Esophagus squamous epithelium (tissue), 4 donors: Measurements from ENCODE around the gene RALGAPB.

DNA sequence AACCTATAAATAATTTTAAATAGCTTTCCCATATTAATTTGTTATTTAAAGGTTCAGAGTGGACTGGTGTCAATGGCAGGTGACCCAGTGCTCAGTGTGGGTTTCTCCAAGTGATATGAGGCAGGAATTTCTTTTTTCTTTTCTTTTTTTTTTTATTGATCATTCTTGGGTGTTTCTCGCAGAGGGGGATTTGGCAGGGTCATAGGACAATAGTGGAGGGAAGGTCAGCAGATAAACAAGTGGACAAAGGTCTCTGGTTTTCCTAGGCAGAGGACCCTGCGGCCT lies 23.6 kb downstream of the CTNNBL1 start:
- PRO-cap = no peak
- RAMPAGE, long total RNA, 4 experiments = no peak in any of the 4 experiments

DNA sequence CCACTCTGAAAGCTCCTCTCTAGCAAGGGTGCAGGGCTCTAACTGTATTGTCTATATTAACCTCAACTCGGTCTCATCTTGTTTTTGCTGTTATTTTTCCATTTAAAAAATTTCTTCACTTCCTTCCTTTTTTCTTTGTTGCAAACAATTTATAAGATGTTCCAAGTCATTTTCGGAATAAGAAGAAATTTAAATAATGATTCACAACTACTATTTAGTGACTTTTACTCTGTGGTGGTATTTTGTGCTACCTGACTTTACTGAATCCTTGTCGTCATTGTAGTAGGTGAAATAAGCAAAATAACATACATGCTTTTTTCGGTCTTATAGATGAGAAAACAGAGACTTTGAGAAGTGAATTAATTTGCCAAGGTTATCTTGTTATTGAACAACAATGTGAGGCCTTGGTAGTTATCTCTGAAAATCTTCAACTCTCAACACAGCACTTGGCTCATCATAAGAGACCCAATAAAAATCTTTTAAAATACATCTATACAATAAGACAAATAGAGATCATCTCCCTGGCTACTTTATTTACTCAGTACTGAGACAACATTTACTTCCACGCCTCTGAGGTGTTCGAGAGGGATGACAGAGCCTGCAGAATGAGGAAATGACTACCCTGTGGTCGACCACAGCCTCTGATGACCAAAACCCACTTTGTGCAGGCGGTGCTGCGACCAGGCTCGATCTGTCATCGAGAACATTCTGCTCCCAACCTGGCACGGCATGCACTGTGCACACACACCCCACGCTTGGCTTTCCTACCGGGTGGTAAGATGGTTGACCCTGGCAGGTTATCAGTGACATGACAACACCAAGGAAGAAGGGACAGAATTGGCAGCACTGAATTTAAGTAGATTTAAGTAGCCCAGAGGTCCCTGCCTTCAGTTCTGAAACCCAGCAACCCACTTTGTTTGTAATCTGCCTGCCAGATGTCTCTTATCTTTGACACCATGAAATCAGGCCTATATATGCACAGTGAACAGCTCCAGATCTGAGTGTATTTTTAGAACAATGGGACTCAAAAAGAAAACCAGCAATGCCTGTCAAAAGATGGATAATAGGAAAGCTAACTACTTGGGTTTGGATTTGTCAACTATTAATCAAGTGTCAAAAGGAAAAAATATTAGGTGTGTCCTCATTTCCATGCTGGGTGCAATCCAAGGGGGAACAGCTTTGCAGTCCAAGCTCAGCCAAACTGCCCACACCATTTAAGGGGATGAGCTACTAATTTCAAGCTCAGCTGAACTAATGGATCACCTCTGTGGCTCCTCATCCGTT lies 42.7 kb downstream of the TTI1 start:
- PRO-cap = no peak
- RAMPAGE, long total RNA, 4 experiments = no peak in any of the 4 experiments

DNA sequence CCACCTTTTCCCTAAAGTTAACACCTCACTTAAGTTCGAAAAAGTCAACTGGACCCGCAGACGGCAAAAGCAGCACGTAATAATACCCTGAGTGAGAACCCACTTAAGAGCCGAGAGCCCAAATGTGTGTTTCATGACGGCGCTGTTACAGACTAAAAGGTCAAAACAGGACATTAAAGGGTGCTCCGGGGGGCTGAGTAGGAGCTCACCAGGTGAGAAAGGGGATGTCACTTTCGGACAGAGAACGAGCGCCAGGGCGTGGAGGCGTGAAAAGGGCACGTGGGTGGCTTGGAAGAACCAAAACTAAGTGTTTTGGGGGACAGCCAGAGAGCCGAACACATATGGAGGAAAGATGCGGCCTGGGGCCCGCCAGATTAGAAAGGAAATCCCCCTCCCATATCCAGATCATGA lies 345 bp downstream of the TTI1 start:
- PRO-cap = no peak
- RAMPAGE, long total RNA, 4 experiments = no peak in any of the 4 experiments

DNA sequence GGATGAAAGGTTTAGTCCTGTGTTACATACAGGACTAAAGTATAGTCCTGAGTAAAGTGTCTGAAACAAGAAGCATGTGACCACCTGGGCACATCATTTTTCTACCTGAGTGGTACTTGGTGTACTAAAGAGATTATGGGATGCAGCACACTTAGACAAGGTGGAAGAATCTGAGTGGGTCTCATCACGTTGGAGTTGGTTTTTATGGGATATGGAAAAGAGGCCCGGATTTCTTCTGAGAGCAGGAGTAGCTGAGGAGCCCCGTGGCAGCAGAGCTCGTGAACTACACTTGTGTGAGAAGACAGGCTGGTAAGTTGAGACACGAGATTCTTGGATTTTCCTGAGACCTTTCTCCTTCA lies 51.8 kb downstream of the RPRD1B start:
- PRO-cap = no peak
- RAMPAGE, long total RNA, 4 experiments = no peak in any of the 4 experiments

DNA sequence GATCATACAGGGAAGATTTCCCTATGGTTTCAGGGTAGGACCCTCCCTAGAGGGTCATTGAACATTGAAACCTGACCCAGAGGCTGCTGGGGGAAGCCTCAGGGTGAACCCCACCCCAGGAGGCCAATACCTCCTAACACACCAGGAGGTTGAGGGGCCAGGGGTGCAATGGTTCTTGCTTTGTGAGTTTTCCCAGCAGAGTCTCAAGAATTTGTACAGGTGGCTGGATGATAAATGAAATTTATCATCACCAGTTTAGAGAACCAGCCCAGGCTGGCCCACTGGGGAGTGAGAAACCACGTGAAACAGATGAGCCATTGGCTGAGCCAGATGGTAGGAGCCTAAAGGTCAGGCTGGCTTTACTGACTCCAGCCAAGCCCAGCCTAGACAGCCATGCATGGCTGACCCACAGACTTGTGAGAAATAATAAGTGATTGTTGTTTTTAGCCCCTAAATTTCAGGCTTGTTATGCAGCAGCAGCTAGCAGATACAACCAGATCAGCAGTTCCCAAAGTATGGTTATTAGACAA lies 15.1 kb downstream of the TGM2 start:
- PRO-cap = no peak
- RAMPAGE, long total RNA, 4 experiments = no peak in any of the 4 experiments

- PRO-cap = no peak
- RAMPAGE, long total RNA, 4 experiments = no peak in any of the 4 experiments
Measured at GRCh38 chr20:38162619-38163363, 2.3 kb downstream of the TGM2 start.

GRCh38 chr20:38345779-38346213 lies 486 bp upstream of the LBP start:
- PRO-cap = no peak
- RAMPAGE, long total RNA, 4 experiments = no peak in any of the 4 experiments

DNA sequence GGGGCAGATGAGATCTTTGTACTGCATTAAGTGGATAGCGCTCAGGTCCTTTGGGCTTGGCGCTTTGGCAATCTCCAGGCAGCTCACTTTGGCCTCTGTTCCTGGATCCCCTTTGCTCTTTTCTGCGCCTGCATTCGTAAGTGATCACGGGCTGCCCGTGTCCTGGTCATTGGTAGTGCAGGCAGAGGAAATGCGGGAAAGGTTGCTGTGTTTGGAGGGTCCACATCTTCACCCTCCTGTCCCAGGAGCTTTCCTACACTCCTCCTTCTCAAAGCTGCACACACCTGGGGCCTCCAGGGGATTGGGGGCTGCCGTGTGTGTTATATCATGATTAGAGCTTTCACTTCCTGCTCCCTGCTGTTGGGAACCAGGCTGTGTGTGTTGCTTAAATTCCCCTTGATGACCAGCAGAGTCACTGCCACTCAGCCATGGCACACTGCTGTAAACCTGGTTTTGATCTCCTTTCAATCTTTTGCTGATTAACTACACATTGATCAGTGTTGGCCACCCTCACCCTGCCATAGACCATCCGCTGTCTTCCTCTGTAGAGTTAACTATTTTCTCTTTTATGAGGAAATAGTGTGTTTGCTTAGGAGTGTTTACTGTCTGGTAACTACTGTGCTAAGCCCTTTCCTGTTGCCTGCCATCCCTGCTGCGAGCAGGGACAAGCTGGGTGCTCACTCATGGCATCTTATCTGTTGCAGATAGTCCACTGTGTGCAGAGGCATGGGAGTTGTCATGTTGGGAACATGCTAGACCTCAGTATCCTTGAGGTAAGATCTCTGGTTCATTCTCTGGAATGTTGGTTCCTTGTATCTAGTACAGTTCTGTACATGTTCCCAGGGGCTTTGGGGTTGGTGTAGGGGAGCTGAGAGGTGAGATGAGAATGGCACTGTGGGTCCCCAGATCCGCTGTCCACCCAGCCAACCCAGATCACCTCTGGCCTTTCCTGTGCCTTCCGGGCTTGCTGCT lies 24.4 kb upstream of the RALGAPB start:
- PRO-cap = no peak
- RAMPAGE, long total RNA, 4 experiments = no peak in any of the 4 experiments

GRCh38 chr20:38472329-38473679 lies at the start of gene RALGAPB:
Gene RALGAPB, plus strand, starts transcription at chr20:38472843.
- PRO-cap = bidirectional peak, plus-strand start at chr20:38472862, minus-strand start at chr20:38472648
- RAMPAGE, long total RNA, 4 experiments = start-site peak on the plus strand in 1 of 4 experiments, at chr20:38472825-38472867 at its widest, 31 reads per replicate

DNA sequence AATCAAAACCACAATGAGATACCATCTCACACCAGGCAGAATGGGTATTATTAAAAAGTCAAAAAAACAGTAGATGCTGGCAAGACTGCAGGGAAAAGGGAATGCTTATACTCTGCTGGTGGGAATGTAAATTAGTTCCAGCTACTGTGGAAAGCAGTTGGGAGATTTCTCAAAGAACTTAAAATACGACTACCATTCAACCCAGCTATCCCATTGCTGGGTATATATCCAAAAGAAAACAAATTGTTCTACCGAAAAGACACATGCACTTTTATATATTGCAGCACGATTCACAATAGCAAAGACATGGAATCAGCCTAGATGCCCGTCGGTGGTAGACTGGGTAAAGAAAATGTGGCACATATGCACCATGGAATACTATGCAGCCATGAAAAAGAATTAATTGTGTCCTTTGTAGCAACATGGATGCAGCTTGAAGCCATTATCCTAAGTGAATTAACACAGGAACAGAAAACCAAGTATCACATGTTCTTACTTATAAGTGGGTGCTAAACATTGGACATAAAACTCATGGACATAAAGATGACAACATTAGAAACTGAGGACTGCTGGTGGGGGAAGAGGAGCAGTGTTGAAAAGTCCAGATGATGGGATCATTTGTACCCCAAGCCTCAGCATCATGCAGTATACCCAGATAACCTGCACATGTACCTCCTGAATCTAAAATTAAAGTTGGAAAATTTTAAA lies 32.4 kb downstream of the RALGAPB start:
- PRO-cap = no peak
- RAMPAGE, long total RNA, 4 experiments = no peak in any of the 4 experiments

GRCh38 chr20:38599421-38599996 lies 18.5 kb downstream of the ADIG start:
- PRO-cap = no peak
- RAMPAGE, long total RNA, 4 experiments = no peak in any of the 4 experiments

DNA sequence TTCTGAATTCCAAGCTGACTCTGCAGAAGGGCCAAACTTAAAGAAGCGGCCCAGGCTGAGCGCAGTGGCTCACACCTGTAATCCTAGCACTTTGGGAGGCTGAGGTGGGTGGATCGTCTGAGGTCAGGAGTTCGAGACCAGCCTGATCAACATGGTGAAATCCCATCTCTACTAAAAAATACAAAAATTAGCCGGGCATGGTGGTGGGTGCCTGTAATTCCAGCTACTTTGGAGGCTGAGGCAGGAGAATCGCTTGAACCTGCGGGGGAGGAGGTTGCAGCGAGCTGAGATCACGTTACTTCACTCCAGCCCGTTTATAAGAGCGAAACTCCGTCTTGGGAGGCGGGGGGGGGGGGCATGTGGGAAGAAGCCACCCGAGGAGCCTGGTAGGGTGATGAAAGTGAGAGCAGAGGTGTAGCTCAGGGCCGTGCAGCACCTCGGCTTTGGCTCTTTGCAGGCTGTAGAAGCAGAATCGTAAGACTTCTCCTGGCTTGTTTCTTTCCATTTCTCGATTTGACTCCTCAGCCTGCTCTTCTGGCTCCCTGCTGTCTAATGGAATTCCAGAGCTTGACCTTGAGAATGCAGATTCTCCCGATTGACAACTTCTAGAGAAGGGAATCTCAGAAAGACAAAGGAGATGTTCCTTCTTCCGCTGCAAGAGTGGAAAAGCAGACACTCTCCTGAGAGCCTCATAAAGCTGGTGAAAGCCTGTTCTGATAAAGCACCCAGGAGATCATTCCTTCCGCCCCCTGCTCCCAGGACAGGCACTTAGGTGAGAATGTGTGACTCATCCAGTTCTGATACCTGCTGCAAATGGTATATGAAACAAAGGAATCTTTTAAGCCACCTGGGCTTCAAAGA lies 26.1 kb upstream of the PPP1R16B start:
- PRO-cap = no peak
- RAMPAGE, long total RNA, 4 experiments = no peak in any of the 4 experiments

- PRO-cap = no peak
- RAMPAGE, long total RNA, 4 experiments = no peak in any of the 4 experiments
Measured at GRCh38 chr20:38857740-38858313, 52.3 kb downstream of the PPP1R16B start.

- PRO-cap = no peak
- RAMPAGE, long total RNA, 4 experiments = no peak in any of the 4 experiments
Measured at GRCh38 chr20:38863028-38863609, 57.6 kb downstream of the PPP1R16B start.

- PRO-cap = no peak
- RAMPAGE, long total RNA, 4 experiments = no peak in any of the 4 experiments
Measured at GRCh38 chr20:38917849-38918547, 8.2 kb upstream of the FAM83D start.

GRCh38 chr20:40463226-40463659 lies 225.8 kb downstream of the MAFB start:
- PRO-cap = bidirectional peak, plus-strand start at chr20:40463460, minus-strand start at chr20:40463340
- RAMPAGE, long total RNA, 4 experiments = no peak in any of the 4 experiments

DNA sequence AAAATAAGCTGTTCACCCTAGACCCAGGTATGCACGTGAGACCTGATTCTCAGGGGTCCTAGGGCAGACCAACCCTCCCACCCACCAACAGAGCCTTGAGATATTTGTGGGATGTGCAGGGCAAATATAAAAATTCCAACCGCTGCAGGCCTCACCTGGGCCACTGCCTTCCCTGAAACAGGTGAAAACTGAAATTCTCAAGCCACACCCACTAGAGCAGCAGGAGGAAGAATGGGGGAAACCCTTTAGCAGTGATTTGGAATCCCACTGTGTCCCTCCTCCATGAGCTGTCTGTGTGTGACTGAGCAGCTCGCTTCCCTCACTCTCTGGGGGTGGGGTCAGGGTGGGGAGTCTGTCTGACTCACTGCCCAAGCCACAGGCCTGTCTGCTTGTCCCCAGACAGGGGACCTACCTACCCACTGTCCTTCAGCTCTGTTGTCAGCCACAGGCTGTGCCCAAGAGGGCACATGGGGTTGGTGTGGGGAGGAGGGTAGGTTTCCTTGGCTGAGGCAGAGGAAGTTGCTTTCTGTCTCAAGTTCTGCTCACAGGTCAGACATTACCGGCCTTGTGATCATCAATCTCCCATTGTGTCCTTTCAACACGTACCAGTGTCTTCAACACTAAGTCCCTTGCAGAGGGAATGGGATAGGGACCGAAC lies 127.1 kb downstream of the MAFB start:
- PRO-cap = bidirectional peak, plus-strand start at position 376 of the sequence, minus-strand start at position 293 of the sequence
- RAMPAGE, long total RNA, 4 experiments = no peak in any of the 4 experiments

DNA sequence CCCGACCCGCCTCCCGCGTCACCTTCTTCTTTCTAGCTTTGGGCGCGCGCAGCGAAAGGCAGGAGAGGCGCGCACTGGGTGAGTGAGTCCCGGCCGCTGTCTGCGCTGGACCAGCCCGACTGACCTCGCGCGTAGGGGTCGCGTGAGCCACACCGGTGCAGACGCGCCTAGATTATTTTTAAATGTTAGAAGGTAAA lies 1.6 kb upstream of the MAFB start:
- PRO-cap = no peak
- RAMPAGE, long total RNA, 4 experiments = no peak in any of the 4 experiments

DNA sequence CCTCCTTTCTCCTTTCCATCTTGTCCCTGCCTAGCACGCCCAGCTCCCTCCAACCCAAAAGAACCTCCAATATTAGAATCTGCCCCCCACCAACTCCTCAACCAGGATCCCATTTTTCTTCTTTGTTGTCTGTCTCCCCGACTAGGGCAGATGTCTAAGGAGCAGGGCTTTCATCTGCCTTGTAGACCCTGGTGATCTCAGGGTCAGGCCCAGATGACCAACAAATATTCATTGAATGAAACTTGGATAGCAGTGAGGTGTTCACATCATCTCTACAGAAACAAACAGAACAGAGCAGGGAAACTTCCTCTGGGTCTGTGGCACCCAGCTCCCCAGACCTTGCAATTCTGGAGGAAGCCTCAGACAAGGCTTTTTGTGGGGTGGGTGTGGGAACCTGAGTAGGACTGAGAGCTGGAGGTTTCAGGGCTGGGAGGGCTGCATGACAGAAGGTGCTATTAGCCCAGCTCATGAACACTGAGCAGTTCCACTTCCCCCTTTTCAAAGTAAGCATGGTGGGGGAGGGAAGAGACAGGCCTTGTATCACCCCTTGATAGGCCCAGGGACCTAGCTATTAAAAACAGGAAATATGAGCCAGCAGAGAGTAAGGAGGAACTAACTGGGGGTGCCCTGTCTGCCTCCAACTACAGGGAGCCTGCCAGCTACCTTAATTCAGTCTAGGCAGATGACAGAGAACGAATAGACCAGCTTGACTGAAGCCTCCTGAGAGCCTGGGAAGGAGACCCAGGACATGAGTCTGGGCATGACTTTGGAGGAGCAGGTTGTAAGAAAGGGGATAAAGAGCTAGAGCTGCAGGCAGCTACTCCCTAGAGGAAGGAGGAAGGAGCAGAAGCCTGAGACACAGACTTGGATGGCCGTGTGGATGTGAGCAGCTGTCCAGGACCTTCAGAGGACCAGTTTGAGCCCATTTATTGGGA lies 37.2 kb upstream of the TOP1 start:
- PRO-cap = bidirectional peak, plus-strand start at position 672 of the sequence, minus-strand start at position 476 of the sequence
- RAMPAGE, long total RNA, 4 experiments = no peak in any of the 4 experiments

- PRO-cap = unidirectional peak, minus-strand start at chr20:41003154; unidirectional peak, minus-strand start at chr20:41003486; bidirectional peak, plus-strand start at chr20:41003914, minus-strand start at chr20:41003737
- RAMPAGE, long total RNA, 4 experiments = no peak in any of the 4 experiments
Measured at GRCh38 chr20:41003024-41004164, 25.2 kb upstream of the TOP1 start.